Type B pancreatic cell (in vitro differentiated cells): ENCODE measurements around a stretch of chr7.

- PRO-cap: no peak
These were observed 92.4 kb upstream of the AUTS2 start for GRCh38 chr7:69505796-69506295.

- PRO-cap: no peak
These were observed 756 bp upstream of the AUTS2 start for GRCh38 chr7:69597626-69597811.

DNA sequence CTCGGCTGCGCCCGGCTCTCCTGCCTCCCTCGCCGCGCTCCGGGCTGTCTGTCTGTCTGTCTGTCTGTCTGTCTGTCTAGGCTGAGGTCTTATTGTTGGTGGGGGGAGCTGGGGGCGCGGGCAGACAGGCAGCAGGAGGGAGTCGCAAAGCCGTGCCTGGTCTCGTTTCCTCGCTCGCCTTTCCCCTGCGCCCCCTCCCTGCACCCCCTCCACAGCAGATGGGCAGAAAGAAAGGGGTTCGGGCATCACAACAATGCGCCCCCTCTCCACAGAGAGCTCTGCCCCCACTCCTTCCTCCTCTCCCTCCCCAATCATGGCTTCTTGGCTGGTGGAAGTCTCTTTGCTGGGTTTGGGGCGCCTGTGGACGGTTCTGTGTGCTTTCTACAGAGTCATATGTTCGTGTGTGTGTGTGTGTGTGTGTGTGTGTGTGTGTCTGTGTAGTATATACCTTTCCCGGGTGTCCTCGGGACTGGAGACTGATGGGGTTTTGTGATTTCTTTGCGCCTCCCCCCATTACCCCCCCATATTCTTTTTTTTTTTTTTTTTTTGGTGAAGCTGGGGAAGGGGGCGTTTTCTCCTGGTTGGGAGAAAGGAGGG lies 1.8 kb downstream of the AUTS2 start:
- PRO-cap: no peak

GRCh38 chr7:69677880-69678491 lies 79.7 kb downstream of the AUTS2 start:
- PRO-cap: no peak

GRCh38 chr7:69708835-69709422 lies 110.7 kb downstream of the AUTS2 start:
- PRO-cap: no peak

GRCh38 chr7:69941141-69941816 lies 343.0 kb downstream of the AUTS2 start:
- PRO-cap: no peak

GRCh38 chr7:70006008-70006790 lies 407.9 kb downstream of the AUTS2 start:
- PRO-cap: no peak

DNA sequence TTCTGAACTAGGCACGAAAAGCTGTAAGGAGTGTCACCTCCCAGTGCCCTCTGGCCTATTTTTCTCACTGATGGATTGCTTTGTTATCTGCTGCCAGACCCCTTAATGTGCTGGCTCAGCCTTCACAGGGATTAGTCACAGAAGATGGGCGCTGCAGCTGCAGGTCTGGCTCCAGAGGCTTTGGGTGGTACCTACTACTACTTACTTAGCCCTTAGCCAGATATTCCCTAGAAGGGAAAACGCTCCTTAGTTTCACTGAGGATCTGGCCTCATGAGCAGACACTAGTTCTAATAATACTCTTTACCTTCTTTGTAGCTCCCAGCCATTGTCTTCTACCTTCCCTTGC lies 427.7 kb downstream of the AUTS2 start:
- PRO-cap: no peak

- PRO-cap: no peak
These were observed 610.3 kb downstream of the AUTS2 start for GRCh38 chr7:70208380-70209251.

DNA sequence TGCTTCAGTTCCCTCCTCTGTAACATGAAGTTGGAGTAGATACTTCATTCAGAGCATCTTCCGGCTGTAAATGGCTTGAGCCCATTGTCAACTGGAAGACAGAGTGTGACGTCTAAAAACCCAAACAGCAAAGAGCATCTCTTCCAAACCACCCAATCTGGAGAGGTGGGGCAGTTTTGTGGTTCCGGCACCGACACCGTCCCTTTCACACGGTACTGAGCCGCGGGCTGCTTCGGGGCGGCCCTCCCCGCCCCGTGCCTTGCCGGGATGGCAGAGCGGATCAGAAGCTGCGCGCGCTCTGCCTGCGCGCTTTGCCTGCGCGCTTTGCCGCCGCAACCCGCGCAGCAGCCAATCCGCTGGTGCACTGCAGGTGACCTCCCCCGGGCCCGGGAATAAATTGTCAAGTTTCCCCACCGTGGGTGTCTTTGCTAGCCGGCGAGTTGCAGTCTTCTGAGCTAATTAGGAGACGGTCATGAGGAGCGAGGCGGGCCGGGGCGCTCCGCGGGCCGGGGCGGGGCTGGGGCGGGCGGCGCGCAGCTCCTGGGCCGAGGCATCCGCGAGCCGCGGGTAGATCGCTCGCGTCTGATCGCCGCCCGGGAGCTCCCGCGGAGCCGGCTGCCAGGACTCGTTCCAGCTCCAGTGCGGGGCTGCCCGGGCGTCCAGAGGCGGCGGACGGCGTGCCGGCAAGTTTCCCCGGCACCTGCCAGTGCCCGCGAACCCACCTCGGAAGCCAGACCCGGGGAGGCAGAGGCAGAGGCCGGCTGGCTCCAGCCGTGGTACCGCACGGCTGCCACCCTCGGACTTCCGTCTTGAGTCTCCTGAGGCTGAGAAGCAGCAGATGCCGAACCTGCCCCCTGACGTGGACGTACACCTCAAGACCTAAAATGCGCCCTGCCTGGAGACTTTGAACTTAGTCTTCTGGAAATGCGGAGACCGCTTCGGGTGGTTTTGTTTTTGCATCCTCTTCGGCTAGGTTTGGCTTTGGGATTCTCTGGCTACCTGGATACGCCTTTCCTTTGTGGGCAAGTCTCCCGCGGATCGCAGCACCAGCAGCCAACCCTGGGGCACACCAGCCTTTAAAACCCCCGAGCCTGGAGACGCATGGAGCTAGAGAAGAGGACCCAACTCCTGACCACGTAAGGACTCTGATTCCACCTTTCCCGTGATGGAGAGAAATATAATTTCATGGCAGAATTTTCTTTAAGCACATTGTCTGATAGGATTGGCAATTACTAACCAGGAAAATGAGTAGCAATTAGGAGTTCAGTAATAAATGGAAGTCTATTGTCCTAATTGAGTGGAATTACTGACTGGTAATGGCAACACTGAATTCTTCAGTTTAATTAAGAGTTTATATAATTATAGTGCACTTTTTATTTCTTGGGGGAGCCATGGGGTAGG lies 535.8 kb upstream of the GALNT17 start:
- PRO-cap: unidirectional peak, plus-strand start at position 422 of the sequence; unidirectional peak, plus-strand start at position 570 of the sequence

GRCh38 chr7:70602057-70602630 lies 529.8 kb upstream of the GALNT17 start:
- PRO-cap: no peak

GRCh38 chr7:70668619-70668961 lies 463.4 kb upstream of the GALNT17 start:
- PRO-cap: no peak

DNA sequence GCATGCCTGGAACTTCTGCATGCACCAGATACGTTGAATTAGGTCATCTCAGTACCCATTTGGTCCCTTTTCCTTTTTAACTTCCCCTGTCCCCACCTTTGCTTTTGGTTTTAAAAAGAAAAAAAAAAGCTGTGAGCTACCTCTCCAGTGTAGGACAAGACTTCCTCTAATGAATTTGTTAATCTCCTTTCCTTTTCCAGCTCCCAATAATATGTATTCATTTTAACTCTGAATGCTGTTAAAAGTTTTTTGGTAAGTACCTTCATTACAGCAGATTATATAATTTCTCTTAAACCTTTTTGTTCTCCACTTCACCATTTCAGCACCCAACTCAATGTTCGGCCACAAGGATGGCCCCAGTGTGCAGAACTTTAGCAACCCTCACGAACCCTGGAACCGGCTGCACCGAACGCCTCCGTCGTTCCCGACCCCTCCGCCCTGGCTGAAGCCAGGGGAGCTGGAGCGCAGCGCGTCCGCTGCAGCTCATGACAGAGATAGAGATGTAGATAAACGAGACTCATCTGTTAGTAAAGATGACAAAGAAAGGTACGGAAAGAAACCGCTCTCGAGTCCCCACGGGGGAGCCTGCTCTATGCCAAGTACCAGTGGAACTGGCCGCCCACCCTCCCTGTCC lies 344.9 kb upstream of the GALNT17 start:
- PRO-cap: no peak

DNA sequence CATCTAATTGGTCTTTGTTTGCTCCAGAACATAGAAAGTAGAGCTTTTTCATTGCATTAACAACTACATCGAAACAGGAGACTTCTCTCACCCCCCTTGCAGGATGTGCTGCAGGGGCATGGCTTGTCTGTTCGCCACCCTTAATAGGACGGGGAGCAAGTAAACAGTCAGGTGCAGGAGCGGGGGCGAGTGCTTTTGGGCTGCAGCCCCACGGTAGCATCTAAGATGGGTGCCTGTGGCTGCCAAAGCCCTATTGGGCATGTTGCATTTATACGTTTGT lies 326.2 kb downstream of the GALNT17 start:
- PRO-cap: no peak

- PRO-cap: no peak
These were observed 259.4 kb downstream of the CALN1 start for GRCh38 chr7:72152477-72153302.

- PRO-cap: no peak
These were observed 80.0 kb downstream of the CALN1 start for GRCh38 chr7:72332179-72332541.

DNA sequence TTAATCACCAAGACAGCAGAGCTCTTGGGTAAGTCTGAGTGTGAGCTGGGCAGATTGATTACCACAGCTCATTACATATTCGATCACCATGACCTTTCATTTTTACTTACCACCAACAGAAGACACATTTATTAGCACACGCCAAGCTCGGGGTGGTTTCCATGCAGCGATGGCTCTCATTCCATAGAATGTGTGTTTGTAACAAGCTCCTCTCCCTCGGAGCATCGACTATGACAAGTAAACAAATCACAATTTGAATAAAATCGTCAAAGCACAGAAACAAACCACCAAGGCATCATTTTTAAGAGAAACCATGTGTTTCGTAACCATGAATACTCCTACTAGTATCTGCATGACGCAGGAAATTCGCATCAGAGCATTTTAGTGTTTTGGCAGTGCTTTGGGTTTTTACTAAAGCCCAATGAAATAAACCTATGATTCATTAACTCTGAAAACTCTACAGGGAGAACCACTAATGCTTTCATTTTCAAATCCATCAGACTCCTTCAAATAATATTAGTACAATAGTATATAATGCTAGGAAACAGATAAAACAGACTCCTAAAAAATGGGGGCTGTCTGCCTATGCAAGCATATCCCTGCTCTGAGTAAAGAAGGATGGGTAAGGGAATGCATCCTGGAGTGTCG lies 83.5 kb downstream of the TYW1B start:
- PRO-cap: no peak

GRCh38 chr7:72897648-72898118 lies 27.2 kb upstream of the POM121 start:
- PRO-cap: no peak

DNA sequence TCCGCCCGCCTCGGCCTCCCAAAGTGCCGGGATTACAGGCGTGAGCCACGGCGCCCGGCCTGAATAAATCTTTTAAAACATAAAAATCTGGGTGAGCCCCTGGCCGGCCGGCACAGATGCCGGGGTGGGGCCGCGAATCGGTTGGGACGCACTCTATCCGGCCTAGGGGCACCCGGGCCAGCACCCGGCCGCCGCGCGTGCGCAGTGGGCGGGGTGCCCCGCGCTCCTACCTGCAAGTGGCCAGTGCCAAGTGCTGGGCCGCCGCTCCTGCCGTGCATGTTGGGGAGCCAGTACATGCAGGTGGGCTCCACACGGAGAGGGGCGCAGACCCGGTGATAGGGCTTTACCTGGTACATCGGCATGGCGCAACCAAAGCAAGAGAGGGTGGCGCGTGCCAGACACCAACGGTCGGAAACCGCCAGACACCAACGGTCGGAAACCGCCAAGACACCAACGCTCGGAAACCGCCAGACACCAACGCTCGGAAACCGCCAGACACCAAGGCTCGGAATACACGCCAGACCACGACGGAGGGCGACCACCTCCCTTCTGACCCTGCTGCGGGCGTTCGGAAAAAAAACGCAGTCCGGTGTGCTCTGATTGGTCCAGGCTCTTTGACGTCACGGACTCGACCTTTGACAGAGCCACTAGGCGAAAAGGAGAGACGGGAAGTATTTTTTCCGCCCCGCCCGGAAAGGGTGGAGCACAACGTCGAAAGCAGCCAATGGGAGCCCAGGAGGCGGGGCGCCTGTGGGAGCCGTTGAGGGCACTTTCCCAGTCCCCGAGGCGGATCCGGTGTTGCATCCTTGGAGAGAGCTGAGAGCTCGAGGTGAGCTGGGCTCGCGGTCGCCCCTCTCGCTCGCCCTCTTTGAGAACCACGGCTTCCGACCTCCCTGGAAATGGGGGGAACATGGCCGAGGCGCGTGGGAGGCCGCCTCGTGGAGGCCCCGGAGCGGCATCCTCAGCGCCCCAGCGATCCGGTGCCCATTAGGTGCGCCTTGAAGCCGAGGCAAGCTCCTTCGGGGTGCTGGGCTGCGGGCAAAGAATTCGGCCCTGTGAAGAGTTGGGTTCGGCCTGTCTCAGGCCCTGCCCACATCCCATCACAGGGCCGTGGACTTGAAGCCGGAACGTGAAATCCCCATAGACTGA lies 23.8 kb downstream of the SPDYE8 start:
- PRO-cap: bidirectional peak, plus-strand start at position 819 of the sequence, minus-strand start at position 551 of the sequence

DNA sequence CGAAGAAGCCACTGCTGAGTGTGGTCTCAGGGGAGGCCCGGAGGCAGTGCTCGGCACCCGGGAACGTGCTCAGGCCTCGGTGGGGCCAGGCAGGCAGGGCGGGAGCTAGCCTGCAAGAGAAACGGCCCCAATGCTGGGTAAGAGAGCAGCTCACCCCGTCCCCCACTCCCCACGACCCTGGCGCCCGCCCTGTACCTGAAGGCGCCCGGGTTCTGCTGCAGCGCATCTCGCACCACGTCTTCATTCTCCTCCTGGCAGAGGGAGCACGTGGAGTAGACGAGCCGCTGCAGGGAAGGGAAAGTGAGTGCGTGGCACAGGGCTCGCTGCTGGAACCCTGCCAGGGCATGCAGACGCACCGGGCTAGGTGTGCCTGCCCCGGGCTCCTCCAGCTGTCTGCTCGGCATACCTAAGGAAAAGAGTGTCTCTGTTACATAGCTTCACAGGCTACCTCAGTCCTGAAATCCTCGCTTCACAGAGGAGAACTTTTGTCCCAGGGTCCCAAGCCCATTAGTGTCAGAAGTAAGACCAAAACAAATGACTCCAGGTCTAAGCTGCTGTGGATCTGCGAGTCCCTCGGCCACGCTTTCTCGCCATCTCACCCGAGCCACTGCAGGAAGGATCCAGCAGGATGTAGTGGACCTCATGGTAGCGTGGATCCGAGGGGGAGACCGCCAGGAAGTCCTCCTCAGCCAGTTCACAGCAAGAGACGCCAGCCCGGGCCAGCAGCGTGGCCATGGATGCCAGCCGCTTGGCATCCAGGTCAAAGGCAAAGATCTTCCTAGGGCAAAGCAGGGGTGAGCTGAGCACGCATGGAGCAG lies 4.8 kb downstream of the NSUN5 start:
- PRO-cap: no peak